GM12891 (cell line): ENCODE measurements around the genes WDR72 and UNC13C.

- RRBS, result no CpG with 5 or more reads among the region's 11 CpGs
These were observed 6.0 kb downstream of the GNB5 start for GRCh38 chr15:52185053-52185796.

DNA sequence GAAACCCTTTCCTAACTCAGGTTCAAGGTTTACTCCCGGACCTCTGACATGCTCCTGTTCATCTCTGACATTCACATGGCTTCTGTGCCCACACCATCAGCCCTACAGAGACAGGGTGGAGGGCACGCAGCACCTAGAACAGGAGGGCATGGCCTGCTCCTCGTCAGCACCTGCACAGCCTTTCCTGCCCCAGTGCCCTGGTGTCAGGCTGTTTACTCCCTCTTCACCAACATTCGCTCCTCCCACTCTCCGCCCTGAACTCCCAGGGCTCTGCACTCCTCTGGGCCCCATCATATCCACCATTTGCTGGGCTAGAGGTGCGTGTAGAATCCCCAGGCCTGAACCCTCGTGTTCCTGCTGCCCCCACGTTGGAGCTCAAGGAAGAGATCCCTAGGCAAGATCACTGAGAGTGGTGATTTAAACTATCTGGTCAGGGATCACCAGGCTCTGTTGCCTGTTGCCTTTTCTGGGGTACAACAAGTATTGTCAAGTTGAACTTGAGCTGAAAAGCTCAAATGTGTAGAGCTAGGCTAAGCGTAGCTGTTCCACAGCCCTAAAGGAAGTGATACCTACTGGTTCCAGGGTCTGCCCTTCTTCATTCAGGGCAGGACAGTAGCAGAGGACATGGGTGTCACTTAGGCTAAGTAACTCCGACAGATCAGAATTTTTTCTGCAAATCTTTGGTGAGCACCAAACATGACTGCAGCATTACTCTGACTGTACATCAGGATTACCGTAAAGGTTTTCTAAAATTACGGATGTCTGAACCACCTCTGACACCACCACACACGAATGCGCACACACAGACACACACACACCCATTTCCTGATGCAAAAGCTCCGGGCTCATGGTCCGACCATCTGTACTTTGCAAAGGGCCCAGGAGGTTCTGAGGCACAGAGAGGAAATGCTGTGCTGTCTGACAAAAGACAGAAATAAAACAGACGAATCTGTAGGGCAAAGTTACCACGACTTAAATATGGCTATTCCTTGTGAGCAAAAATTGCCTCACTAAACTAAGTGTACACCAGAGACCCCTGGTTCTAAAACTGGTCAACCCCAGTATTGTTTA lies 43.7 kb upstream of the GNB5 start:
- RRBS, result no CpG with 5 or more reads among the region's 18 CpGs

- RRBS, result no CpG with 5 or more reads among the region's 3 CpGs
These were observed 87.0 kb downstream of the MYO5A start for GRCh38 chr15:52441654-52442149.

DNA sequence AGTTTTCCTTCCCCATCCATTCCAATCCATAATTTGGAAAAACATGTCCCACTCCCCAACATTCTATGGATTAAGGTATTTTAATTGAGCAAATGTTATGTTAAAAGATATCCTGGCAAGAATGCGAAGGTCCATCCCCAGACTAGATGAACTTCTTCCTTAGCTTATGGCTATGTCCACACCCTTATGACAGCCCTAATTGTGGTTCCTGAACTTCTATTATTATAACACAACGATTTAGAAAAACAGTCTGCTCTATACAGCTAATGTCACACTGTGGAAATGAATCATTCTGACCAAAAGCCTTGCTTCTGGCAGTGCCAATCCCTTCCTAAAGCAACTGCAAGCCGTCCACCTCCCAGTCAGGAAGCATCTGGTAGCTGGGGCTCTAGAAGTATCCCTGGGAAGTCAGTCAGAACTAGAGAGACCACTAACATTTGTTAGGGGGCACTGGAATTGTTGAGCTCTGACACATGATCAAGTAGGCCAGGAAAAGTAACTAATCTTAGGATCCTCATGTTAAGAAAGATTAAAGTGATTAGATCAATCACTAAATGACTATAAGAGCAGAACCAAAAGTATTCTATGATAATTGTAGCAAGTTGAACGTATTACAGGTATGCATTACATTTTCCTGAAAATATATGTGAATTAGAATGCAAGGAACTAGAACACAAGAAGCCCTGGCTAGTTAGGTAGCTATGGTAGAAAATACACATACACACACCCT lies 44.9 kb downstream of the MYO5A start:
- RRBS, result no CpG with 5 or more reads among the region's 4 CpGs

DNA sequence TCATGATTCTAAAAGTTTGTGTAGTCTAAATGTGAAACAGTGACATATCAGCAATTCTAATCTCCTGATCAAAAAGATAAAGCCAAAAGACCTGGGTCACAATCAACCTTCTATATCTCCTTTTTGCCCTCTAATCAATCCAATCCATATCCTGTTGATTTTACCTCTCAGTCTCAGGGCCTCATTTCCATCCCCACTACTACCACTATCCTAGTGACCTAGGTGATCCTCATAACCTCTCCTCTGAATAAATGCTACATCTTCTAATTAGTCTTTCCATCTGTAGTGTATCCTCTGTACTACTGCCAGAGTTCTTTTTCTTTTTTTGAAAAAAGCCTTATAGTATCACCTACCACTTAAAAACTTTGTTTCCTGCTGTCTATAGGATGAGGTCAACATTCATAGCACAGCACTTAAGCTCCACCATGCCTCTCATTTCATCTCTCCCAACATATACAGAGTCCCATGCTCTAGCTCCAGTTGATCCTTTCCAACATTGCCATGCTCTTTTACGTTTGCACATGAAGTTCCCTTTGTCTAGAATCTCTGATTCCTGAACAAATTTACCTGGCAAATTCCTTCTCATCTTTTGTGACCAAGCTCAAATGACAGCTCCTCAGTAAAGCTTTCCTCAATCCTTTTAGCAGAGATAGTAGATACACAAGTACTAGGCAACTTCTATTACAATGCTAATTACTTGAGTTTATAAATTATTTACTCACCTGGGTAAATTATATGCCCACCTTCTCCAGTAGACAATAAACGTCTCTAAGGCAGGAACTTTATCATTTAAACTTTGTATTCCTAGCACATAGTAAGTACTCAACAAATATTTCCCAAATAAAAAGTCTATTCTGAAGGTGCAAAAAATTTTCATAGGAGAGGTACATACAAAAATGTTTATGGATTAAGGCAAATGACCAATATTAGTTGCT lies 26.0 kb upstream of the ARPP19 start:
- RRBS, result no CpG with 5 or more reads among the region's 2 CpGs

DNA sequence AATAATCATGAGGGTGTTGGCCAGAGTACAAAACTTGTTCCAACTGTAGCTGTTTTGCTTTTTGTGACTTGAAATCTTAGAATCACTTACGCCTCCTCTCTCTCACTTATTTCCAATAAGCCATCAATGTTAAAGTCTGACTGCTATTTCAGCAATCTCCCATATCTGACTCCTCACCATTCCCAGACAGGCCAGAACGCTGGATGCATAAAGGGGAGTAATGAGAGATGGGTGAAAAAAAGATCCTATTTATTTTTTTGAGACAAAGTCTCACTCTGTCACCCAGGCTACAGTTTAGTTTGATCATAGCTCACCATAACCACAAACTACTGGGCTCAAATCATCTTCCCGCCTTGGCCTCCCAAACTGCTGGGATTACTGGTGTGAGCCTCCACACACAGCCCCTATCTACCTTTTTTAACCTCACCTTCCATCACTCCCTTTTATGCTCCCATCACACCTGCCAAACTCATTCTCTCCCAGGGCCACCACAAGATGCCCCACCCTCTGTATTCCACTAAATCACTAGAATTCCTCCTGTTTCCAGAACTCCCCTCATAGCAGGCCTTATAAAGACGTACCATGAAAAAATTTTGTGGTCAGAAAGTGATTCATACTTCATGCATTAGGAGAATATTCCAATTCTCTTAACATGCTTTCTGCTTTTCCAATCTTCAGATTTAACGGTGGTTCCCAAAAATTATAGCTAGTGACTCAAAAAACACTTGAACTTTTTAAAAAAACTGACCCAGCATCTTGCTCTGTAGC lies 36.4 kb downstream of the ATOSA start:
- RRBS, result no CpG with 5 or more reads among the region's 5 CpGs

DNA sequence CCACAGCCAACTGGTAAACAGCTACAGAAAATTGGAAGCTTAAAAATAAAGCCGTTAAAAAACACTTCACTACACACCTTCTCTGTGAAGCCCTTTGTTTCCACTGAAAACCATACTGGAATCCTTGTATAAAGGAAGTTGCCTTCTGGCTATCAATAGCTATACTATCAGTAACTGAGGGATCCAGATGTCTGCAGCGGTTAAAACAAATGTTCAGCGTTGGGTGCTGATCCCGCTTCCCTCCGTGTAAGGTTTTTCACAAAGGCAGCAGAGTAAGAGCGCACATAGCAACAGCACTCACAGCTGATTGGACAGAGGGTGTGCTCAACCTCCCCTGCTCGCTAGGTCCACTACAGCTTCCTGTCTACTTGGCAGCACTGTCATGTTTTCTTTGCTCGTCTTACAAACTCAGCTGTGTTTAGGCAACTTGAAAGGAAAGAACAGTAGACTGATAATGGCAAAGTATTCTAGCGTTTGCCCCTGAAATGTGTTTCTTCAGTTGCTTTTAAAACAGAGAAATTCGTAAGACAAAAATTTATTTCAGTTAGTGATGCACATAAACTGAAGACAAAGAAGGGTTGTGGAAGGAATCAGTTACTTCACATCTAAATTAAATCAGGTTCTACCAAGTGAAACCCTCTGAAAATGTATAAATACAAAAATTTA lies 27.3 kb downstream of the ATOSA start:
- RRBS, result no CpG with 5 or more reads among the region's 10 CpGs

DNA sequence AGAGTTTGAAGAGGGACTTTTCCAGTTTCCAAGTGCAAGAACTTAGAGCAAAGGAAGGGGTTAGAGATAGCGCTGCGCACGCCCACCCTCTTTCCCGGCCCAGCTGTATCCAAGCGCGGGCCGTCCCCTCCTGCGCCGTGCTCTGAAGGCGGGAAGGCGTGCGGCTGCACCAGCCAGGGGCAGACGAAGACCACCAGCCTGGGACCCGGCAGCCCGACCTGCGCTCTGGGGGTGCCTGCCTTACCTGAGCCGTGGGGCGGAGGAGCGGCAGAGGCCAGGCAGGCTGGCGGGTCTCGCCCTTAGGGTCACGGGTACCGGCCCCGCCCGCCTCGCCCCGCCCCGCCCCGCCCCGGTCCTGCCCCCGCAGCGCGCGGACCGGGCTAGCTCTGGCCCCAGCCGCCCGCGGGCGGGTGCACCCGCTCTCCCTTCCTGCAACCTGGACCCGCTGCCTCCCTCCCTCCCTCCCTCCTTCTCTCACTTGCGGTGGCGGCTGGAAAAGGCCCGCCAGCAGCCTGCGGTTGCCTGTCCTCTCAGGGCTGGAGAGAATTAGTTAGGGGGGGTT lies at the start of gene WDR72:
TSS of gene WDR72 (minus strand) at position 275 of the 562 bp plus-strand sequence.
- RRBS, result no CpG with 5 or more reads among the region's 45 CpGs

- RRBS, result no CpG with 5 or more reads among the region's 7 CpGs
These were observed 32.1 kb upstream of the WDR72 start for GRCh38 chr15:53791628-53791847.

DNA sequence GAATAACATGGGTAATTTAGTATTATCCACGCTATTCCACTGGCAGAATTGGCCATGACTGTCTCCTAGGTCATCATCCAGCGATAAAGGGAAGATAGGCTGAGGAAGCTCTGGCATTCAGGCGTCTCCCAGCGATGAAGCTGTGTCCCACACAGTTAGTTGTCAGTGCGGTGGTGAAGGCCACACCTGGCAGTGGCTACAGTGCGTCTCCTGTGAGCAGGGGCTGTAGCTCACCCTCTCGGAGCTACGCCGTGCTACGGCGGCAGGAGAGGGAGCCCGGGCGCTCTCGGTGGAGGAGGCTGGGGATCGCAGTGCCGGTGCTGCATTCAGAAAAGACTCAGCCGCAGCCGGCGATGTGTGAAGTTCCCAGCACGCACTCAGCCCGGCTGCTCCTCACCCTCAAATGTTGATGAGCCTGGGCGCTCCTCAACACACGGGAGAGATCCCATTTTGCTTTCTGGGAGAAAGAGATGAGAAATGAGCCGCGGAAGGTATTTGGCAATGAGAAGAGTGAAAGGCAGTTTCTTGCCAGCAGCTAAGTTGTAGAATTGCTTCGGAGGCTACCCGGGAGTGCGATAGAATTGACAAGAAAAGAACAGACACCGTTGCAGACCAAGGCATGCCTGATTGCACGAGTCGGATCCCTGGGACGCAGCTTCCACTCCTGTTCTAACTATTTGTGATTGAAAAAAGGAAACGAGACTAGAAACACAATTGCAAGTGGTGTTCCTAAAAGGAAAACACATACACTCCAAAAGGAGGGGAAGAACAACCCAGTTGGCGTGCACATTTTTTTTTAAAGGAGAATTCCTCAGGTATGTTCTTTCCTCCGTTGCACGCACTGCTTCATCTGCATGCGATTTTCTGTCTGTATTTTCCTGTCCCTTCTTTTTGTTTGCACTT lies at the start of gene UNC13C:
TSS of gene UNC13C (plus strand) at position 329 of the 903 bp plus-strand sequence.
- RRBS, result no CpG with 5 or more reads among the region's 37 CpGs

- RRBS, result 94% methylated on average over 3 of the region's 22 CpGs
These were observed 5.6 kb upstream of the DNAAF4 start for GRCh38 chr15:55513432-55514183.

GRCh38 chr15:56230040-56230503 lies 13.6 kb downstream of the RFX7 start:
- RRBS, result no CpG with 5 or more reads among the region's 1 CpG

DNA sequence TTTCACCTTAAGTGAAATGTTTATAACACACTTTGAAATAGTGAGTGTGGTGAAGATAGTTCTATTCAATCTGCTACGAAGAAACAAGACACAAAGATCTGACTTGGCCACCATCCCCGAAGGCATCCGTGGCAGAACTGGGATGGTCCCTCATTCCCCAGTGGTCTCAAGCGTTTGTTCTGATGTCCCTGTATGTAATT lies 32.2 kb upstream of the TCF12 start:
- RRBS, result no CpG with 5 or more reads among the region's 4 CpGs

GRCh38 chr15:56933001-56933888 lies 14.8 kb downstream of the TCF12 start:
- RRBS, result no CpG with 5 or more reads among the region's 2 CpGs

DNA sequence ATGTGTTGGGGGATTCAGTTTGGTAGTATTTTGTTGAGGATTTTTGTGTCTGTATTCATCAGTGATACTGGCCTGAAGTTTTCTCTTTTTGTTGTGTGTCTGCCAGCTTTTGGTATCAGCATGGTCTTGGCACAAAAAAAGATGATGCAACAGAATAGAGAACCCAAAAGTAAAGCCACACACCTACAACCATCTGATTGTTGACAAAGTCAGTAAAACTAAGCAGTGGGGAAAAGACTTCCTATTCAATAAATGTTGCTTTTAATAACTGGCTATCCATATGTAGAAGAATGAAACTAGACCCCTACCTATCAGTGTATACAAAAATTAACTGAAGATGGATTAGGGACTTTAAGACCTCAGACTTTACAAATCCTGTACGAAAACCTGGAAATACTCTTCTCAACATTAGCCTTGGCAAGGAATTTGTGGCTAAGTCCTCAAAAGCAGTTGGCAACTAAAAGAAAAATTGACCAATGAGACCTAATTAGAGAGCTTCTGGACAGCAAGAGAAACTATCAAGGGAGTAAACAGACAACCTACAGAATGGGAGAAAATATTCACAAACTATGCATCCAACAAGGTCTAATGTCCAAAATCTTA lies 77.8 kb downstream of the TCF12 start:
- RRBS, result no CpG with 5 or more reads among the region's 1 CpG

GRCh38 chr15:57334264-57334838 lies 42.0 kb upstream of the CGNL1 start:
- RRBS, result no CpG with 5 or more reads among the region's 18 CpGs

DNA sequence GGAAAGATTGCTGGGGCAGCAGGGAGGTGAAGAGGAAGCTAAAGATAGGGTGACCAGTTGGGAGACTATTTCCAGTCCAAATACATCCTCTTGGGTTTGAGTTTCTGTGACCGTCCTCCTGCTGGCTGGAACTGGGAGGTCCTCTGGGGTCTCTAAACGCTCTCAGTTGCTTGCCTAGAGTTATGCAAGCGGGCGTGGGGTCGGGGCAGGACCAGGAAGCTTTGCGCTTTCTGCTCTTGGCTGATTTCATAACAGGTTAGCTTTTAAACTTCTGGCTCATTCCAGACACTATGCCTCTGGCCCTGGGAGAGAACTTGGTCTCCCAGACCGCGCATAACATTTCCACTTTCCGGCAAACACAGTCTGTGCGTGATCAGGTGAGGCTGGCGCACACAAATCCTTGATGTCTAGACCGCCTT lies 23.8 kb upstream of the CGNL1 start:
- RRBS, result no CpG with 5 or more reads among the region's 12 CpGs

GRCh38 chr15:57505833-57506593 lies 85.7 kb upstream of the MYZAP start:
- RRBS, result no CpG with 5 or more reads among the region's 11 CpGs

- RRBS, result no CpG with 5 or more reads among the region's 11 CpGs
These were observed 29.5 kb upstream of the MYZAP start for GRCh38 chr15:57562146-57562614.